Ascending aorta (tissue), 1 donor: Measurements from ENCODE around the gene IQCA1L.

DNA sequence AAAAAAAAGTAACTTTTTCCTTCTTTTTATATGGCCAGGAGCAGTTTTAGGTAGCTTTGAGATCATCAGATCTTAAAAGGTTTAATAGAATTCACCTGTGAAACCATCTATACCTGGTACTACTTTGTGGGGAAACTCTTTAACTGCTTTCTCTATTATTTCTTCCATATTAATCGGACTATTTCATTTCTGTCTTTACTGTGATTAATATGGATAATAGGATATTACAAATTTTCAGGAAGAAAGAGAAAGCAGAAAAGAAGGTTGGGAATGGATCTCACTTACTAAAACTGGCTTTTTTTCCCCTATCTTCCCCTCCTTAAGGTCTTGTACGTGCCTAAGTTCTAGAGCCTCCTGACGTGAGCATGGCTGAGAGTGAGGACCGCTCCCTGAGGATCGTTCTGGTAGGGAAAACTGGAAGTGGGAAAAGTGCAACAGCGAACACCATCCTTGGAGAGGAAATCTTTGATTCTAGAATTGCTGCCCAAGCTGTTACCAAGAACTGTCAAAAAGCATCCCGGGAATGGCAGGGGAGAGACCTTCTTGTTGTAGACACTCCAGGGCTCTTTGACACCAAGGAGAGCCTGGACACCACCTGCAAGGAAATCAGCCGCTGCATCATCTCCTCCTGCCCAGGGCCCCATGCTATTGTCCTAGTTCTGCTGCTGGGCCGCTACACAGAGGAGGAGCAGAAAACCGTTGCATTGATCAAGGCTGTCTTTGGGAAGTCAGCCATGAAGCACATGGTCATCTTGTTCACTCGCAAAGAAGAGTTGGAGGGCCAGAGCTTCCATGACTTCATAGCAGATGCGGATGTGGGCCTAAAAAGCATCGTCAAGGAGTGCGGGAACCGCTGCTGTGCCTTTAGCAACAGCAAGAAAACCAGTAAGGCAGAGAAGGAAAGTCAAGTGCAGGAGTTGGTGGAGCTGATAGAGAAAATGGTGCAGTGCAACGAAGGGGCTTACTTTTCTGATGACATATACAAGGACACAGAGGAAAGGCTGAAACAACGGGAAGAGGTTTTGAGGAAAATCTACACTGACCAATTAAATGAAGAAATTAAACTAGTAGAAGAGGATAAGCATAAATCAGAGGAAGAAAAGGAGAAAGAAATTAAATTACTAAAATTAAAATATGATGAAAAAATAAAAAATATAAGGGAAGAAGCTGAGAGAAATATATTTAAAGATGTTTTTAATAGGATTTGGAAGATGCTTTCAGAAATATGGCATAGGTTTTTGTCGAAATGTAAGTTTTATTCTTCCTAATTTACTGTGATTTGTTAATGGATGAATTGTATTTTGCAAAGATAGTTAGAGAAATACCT, 5.4 kb downstream of the GIMAP7 start:
- PRO-cap: no peak

DNA sequence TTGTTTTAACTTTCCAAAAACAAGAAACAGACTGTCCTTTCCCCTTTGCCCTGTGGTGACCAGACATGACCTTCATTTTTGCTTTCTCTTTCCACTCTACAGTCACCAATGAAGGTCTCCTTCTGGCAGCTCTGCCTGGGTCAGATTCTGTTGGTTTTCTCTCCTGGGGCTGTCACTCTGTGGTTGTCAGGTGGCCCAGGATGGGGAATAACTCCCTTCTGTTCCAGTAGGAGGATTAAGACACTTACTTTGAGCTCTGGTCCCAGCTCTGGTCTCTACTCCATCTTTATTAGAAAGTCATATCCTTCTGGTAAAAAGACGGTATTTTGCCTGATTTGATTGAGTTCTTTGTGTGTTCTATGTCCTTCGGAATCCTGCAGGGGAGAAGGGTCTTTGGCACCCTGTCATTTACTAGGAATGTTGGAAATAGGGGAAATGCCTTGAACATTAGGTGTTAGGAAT, 19.8 kb downstream of the GIMAP4 start:
- PRO-cap: no peak

GRCh38 chr7:150687662-150688175, 2.2 kb downstream of the GIMAP2 start:
- PRO-cap: no peak

- PRO-cap: no peak
Observed at GRCh38 chr7:150721923-150722420, 5.6 kb downstream of the GIMAP1 start.

- PRO-cap: no peak
Observed at GRCh38 chr7:150732000-150732389, 5.2 kb upstream of the GIMAP5 start.

GRCh38 chr7:150739908-150740478, 2.8 kb downstream of the GIMAP5 start:
- PRO-cap: no peak

DNA sequence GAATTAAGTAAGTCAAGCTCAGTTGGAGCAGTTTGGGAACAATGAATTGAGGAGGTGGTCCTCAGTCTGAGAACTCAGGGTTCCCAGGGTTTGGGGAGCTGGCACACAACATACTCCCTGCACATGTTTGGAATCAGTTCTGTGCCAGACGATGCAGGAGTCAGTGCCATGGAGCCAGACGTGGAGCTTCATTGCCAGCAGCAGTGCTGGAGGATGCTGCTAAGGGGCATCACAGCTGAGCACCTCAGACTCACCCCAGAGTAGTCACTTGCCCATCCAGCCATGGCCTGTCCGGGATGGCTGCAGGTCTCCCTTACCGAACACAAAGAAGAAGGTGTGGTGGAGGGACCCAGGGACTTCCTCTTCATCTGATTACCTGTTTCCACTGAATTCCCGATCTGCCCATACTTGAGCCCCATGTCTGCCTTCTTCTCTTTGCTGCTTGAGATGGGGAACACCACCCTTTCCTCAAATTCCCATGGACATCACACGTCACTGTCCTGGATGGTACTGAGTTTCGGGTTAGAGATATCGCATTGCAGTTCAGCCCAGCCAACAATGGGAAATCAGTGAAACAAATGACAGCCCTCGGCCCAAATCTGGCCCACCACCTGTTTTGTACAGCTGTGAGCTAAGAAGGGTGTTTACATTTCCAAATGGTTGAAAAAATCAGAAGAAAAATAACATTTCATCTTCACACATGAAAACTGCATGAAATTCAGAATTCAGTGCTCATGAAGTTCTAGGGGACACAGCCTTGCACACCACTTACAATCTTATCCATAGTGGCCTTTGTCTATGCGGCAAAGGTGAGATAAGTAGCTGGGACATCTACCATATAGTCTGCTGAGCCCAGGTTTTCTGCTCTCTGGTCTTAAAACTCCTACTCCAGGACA, 8.1 kb downstream of the GIMAP5 start:
- PRO-cap: no peak

- PRO-cap: no peak
Observed at GRCh38 chr7:150753002-150753719, 15.9 kb downstream of the GIMAP5 start.

- PRO-cap: no peak
Observed at GRCh38 chr7:150777975-150778387, 22.2 kb downstream of the TMEM176B start.

- PRO-cap: no peak
Observed at GRCh38 chr7:150876709-150877932, 24.8 kb downstream of the AOC1 start.

DNA sequence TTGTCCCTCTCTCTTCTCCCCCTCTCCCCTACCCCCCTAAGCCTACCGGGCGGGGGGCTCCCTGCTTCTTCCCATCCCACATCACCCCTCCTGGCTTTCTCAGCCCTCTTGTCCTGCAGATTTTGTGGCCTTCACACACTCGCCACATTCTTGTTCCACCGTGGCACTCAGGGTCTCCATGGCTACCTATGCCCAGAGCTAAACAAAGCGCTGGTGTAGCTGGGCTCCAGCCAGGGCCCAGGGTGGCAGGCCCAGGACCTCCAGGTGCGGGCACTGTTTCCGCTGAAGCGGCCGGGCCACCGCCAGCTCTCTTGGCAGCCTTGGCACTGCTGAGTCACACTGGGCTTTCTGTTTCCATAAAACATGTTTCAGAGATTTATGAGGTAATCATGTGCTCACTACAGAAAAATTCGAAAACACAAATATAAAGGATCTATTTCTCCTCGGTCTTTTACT, 51.2 kb downstream of the AOC1 start:
- PRO-cap: no peak

DNA sequence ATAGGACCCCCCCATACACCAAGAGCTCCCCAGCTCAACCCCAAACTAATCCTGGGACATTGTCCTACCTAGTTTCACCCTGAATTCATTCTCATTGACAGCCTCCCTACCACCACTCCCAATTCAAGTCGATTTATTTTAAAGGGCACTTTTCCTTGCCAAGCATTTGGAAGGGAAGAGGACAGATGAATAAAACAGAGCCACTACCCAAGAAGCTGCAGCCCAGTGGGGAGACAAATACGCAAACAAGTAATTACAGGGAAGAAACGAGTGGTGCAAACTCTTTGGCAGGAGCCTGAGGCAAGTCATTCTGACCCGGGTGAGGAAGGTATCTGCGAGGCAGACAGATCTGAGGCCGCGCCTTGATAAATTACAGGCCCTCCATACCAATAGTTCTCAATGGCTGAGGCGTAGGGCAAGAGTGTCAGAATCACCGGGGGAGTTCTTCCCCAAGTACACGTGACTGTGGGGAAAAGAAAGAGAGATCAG, 1.7 kb upstream of the ABCB8 start:
- PRO-cap: no peak

GRCh38 chr7:151047974-151048475, 306 bp upstream of the ASIC3 start:
- PRO-cap: no peak

GRCh38 chr7:151137531-151138764, 29.5 kb downstream of the GBX1 start:
- PRO-cap: no peak

DNA sequence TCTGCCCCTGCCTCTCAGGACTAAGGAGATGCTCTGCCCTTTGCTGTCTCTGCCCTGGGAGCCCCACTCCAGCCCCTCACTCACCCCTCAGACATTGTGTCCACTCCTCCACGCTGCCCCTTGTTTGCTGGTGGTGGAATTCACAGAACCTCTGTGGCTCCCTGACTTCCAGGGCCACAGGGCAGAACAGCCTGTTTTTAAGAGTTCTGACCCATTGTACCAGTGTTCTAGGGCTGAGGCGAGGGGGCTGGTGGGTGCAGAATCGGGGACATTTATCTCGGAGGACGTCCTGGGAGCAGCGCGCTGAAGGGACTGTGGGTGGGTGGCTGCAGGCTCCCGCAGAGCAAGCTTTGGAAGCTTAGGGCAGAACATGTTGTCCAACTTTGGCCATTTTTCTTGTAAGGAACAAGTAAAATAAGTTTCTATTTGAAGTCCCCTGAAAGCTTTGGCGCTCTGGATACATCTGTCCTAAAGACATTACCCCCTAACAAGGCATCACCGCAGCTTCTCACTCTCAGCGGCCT, at the start of gene IQCA1L:
Gene IQCA1L (minus strand): TSS at position 137 of the 524 bp plus-strand sequence.
- PRO-cap: no peak

DNA sequence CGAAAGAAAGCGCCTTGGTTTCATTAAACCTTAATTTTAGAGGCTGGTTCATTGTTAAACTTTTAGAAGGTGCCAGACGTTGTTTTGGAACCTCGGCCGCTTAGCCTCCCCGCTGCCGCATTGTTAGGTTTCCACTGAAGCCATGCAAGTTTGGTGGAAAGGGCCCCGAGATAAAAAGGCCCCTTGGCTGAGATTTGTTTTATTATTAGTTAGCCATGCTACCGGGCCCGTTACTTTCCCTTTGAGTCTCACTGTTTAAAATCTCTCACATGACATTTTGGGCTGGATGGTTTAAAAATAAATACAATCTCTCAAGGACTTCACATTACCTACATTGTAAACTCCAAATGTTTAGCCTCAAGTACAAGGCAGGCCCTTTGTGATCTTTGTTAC, 744 bp upstream of the ABCF2 start:
- PRO-cap: no peak

GRCh38 chr7:151238611-151239283, 6.5 kb downstream of the CHPF2 start:
- PRO-cap: no peak

DNA sequence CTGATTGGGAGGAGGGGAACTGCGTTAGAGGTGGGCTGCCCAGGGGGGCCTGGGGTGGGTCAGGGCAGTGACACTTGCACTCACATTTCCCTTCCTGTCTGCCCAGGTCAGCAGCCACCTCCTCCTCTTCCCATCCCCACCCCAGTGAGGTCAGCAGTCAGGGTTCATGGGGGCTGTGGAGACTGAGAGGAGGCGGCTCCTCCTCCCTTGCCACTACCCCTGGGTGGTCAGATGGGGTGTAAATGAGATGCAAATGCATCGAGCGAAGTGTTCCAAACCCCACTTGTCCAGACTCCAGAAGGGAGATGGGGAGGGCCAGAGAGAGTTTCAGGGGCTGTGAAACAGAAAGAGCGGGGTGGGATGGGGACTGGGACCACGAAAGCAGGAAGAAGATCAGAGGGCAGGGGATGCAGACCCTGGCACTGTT, 2.0 kb downstream of the SMARCD3 start:
- PRO-cap: no peak

- PRO-cap: no peak
Observed at GRCh38 chr7:151355757-151356366, 14.2 kb downstream of the NUB1 start.

DNA sequence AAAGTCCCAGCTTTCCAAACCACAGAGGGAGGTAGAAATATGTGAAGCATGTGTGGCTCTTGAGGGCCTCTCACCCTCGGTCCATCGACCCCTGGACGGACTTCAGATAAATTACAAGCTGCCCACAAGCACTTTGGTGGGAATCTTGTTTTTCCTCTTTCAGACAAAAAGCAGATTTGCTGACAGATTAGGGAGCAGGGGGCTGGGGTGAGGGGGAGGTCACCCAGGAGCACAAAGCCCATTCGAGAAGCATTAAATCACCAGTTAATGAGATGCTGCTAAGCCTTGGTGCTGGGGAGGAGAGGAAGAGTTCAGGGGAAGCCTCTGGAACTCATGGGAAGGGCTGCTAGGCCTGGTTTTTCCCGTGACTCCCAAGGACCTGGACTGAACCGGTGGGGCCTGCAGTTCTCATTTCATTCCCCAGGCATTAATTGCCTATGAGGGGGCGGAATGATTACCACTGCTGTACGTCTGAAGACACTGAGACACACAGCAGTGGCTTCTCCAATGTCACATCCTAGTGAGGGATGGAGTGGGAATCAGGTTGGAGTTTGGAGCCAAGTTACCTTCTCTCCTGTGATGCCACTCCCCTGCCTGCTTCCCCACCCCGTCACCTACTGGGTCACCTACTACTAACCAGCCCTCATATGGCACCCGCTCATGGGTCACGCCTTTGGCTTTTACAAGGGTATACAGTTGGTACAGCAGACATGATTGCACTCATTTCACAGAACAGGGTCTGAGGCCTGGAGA, 11.1 kb downstream of the CRYGN start:
- PRO-cap: no peak